Peyer's patch (tissue), 4 donors: ENCODE measurements around the genes MTTP and C4orf54.

DNA sequence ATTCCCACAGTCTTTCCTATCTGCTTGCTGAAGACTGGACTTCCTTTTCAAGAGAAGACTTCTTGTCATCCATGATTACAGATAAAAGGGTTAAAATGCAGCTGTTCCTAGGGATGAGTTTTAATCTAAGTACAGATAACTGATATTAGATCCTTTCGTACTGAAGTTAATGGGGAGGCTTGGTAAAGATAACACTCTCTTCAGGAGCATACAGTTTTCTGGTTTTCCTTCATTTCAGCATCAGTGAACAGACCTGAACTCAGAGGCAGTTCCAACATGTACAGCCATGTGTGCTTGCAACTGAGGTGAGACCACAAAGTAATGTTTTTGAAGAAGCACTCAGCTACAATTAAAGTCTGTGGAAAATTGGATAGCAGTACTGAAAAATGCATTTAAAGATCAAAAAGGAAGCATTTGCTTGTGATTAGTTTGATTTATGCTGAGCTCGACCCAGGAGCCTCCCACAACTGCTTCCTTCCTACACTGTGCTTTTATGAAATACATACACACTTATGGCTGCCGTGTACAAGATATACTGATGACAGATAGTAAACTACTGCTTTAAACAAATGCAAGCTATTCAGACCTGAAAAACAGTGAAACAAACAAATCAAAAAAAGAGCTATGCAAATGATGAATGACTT is 68.2 kb downstream of the PDLIM5 start:
- PRO-cap = no peak
- RAMPAGE, long total RNA, 4 experiments = no peak in any of the 4 experiments

DNA sequence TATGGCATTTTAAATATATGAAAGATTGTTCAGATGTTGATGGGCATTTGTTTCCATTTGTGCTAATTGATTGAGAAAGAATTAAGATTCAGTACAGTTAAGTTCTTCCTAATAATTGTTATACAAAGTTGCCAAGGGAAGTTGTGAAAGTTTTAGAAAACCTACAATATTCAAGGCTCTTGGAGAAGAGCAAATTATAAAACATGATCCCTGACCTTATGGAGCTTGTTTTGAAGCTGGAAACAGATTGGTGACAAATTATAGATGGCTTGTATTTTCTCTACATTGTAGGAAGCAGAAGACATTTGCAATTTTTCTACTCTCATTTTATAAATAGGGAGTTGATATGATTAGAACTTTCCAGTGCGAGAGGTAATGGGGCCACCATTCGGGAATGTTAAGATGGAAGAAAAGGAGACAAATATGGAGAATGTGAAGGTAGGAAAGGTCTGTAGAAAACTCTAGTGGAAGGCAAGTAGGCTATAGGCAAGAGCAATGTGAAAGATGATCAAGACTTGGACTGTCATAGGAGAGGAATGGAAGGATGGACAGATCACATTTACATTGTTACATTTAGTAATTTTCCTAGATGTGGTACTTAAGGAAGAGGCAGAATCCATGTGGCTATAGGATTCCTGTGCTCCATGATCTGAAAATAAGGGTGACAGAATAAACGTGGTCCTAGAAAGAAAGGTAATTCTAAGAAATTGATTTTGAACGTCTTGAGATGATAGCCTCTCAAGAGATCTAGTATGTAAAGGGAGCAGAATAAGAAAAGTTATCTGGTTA is 69.3 kb downstream of the PDLIM5 start:
- PRO-cap = no peak
- RAMPAGE, long total RNA, 4 experiments = start-site peak on the plus strand in 1 of 4 experiments, centred at position 458 of the sequence, 17 reads per replicate

GRCh38 chr4:94526306-94526750 is 74.6 kb downstream of the PDLIM5 start:
- PRO-cap = no peak
- RAMPAGE, long total RNA, 4 experiments = no peak in any of the 4 experiments

DNA sequence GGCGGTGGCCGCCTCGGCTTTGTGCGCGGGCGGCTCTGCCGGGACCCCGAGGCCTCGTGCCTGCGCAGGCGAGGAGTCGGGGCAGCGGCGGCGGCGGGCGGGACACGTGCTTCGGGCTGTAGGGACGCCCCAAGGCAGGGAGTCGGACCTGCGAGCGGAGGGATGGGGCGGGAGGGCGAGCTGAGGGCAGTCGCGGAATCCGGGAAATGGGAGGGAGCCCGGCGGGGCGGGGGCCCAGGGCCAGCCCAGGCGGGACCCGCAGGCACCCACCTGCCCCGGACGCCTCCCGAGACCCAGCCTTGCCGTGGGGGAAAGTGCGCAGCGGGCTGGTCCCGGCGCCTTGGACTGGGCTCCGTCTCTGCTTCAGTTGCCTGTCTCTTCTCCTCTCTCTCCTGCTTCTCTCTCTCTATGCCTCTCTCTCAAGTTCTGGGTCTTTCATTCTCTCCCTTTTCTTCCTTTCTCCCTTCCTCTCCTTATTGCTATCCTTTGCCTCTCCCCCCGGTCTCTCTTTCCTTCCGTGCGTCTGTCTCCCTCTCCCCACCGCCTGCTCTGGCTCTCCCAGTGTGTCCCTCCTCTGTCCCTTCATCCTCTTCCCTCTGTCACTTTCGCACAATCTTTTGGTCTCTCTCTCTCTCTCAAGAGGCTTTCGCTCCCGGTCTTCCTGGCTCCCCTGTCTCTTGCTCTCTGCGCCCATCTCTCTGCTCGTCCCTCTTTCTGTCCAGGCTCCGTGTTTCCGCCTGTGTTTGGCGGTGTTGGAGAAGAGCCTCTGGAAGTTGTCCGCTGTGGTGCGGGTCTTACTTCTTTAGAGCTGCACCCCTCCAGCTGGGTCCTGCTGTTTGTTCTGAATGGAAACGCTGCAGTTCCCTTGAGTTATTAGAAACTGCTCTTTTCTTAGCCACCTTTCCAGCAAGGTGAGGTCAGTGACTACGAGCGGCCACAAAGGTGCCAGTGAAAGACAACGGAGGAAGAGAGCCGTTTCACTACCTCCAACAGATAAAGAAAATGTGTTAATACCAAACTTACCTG is 862 bp downstream of the BMPR1B start:
- PRO-cap = no peak
- RAMPAGE, long total RNA, 4 experiments = no peak in any of the 4 experiments

DNA sequence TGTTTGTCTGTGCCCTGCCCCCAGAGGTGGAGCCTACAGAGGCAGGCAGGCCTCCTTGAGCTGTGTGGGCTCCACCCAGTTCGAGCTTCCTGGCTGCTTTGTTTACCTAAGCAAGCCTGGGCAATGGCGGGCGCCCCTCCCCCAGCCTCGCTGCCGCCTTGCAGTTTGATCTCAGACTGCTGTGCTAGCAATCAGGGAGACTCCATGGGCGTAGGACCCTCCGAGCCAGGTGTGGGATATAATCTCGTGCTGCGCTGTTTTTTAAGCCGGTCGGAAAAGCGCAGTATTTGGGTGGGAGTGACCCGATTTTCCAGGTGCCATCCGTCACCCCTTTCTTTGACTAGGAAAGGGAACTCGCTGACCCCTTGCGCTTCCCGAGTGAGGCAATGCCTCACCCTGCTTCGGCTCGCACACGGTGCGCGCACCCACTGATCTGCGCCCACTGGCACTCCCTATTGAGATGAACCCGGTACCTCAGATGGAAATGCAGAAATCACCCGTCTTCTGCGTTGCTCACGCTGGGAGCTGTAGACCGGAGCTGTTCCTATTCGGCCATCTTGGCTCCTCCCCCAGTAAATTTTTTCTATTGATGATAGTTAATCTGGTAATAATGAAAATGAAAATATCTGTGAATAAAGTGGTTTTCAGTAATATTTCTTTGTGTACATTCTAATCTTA is 83.6 kb downstream of the BMPR1B start:
- PRO-cap = no peak
- RAMPAGE, long total RNA, 4 experiments = no peak in any of the 4 experiments

GRCh38 chr4:95544572-95545399 is 4.0 kb downstream of the UNC5C start:
- PRO-cap = no peak
- RAMPAGE, long total RNA, 4 experiments = no peak in any of the 4 experiments

GRCh38 chr4:98226272-98226909 is 34.8 kb upstream of the RAP1GDS1 start:
- PRO-cap = no peak
- RAMPAGE, long total RNA, 4 experiments = no peak in any of the 4 experiments

DNA sequence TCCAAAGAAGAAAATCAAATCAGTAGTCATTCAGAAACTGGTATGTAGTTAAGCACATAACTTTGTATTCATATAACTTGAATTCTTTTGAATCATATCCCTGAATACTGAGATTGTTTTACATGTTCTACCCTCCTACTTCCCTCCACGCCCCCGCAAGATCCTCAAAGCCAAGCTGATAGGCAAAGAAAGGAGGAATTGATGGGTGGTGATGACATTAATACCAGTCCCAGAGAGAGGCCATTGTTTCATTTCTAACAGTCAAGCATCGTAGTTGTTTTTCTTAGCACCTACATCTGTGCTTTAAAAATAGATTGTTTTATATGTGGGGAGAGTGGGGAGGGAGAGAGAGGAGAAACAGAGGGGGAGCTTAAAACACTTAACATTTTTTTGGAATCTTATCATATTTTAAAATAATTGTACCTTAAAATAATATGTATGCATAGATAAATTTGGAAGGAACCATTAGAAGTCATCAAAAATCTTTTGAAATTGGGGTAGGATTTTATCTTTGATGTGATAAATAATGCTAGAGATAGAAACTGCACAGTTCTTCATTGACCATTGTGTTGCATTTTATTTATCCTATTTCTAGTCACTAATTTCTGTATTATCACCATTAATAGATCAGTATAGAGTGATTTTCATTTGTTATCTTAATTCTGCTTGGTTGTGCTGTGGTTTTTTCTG is 32.5 kb downstream of the RAP1GDS1 start:
- PRO-cap = no peak
- RAMPAGE, long total RNA, 4 experiments = no peak in any of the 4 experiments

- PRO-cap = no peak
- RAMPAGE, long total RNA, 4 experiments = no peak in any of the 4 experiments
These were observed 135.4 kb downstream of the TSPAN5 start for GRCh38 chr4:98523030-98523413.

GRCh38 chr4:98659500-98659924 is 1.1 kb upstream of the TSPAN5 start:
- PRO-cap = bidirectional peak, plus-strand start at chr4:98659692, minus-strand start at chr4:98659664
- RAMPAGE, long total RNA, 4 experiments = no peak in any of the 4 experiments

GRCh38 chr4:99574002-99574411 is 617 bp upstream of the MTTP start:
- PRO-cap = no peak
- RAMPAGE, long total RNA, 4 experiments = no peak in any of the 4 experiments

DNA sequence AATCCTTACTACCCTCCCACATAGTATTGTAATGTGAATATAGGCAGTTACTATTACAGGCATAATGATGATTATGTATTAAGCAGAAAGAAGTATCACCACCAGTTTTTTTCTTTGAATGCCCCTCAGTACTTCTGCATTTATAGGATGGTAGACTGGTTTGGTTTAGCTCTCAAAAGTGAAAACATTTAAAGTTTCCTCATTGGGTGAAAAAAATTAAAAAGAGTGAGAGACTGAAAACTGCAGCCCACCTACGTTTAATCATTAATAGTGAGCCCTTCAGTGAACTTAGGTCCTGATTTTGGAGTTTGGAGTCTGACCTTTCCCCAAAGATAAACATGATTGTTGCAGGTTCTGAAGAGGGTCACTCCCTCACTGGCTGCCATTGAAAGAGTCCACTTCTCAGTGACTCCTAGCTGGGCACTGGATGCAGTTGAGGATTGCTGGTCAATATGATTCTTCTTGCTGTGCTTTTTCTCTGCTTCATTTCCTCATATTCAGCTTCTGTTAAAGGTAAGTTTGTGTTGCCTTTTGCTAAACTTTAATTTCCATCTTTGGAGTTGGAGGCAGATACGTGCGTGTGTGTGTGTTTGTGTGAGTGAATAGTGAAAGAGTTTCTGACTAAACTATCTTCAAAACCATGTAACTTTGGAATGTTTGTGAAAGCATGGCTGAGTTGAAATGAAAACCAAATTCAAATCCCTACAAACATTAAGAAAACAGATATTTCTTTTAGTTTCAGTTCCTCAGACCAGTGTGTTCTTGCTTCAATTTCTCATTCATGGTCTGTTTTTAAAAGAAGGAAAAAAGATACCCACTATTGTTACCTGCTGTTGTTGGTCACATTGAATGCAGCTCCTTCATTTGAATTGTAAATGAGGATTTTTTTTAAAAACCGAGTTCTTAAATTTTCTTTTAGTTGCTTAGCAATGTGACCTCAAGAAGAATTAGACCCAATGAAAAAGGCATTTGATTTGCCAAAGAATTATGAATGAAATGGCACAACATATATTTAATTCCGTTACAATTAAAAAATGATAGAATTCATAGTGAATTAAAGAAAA is at the start of gene MTTP:
TSS of gene MTTP (plus strand) at position 367 of the 1,064 bp plus-strand sequence.
- PRO-cap = unidirectional peak, plus-strand start at position 423 of the sequence
- RAMPAGE, long total RNA, 4 experiments = start-site peak on the plus strand in 3 of 4 experiments, centred at positions 389 to 492 of the sequence, 46 to 1,023 reads per replicate

GRCh38 chr4:99657680-99657962 is at the start of gene C4orf54:
Gene C4orf54, minus strand, starts transcription at chr4:99657828.
- PRO-cap = no peak
- RAMPAGE, long total RNA, 4 experiments = no peak in any of the 4 experiments

GRCh38 chr4:99821826-99822421 is 5.3 kb downstream of the DAPP1 start:
- PRO-cap = no peak
- RAMPAGE, long total RNA, 4 experiments = no peak in any of the 4 experiments

DNA sequence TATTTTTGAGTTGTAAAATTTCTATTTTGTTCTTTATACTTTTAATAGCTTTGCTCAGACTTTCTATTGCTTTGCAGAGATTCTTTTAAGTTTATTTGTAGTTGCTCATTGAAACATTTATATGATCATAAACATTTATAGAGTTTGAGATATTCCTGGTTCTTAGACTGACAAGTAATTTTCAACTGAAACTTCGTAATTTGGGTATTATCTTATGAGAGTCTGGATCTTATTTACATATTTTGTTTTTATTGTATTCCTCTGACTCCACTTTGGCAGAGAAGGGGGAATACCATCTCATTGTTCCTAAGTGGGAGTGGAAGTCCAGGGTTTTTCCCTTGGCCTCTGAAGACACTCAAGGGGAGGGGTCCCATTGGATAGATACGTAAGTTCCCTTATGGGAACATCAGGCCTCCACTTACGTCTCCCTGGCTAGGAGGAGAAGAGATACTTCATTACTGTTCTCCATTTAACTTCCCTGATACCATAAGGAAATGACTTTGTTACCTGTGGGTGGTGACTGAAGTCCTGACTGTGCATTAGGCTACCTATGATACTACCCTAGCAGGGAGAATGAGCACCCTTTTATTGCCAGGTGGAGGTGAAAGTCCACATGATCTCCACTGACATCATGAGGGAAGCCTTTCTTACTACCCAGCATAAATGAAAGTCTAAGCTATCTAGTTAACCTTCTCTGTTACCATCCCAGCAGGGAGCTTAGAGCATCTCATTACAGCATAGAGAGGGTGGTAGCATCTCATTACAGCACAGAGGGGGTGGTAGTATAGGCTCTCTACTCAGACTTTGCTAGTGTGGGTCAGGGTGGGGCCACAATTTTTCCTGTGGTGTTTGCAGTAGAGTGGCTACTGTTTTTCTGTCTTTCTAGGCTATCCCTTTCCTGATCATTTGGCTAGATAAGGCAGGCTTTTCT is 24.3 kb upstream of the LAMTOR3 start:
- PRO-cap = bidirectional peak, plus-strand start at position 626 of the sequence, minus-strand start at position 558 of the sequence
- RAMPAGE, long total RNA, 4 experiments = no peak in any of the 4 experiments

DNA sequence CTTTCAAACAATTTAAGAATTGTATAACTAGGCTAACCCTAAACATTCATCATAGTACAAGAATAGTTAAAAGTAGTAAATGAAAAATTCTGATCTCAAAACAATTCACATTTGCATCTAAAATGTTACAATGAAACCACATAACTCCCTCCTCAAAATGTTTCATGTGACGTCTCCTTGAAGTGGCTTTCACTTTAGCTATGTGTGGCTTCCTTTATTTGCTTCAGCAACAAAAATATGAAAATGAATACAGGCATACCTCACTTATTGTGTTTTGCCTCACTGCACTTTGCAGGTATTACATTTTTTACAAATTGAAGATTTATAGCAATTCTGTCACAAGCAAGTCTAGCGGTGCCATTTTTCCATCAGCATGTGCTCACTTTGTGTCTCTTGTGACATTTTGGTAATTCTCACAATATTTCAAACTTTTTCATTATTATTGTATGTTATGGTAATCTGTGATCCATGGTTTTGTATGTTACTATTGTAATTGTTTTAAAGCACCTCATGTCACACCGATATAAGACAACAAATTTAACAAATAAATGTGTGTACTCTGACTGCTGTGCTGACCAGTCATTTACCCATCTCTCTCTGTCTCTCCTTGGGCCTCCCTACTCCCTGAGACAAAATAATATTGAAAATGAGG is 18.9 kb downstream of the PPP3CA start:
- PRO-cap = no peak
- RAMPAGE, long total RNA, 4 experiments = no peak in any of the 4 experiments

- PRO-cap = no peak
- RAMPAGE, long total RNA, 4 experiments = no peak in any of the 4 experiments
These were observed 61.3 kb upstream of the NFKB1 start for GRCh38 chr4:102439885-102440266.

GRCh38 chr4:102442138-102442551 is 59.0 kb upstream of the NFKB1 start:
- PRO-cap = no peak
- RAMPAGE, long total RNA, 4 experiments = no peak in any of the 4 experiments

DNA sequence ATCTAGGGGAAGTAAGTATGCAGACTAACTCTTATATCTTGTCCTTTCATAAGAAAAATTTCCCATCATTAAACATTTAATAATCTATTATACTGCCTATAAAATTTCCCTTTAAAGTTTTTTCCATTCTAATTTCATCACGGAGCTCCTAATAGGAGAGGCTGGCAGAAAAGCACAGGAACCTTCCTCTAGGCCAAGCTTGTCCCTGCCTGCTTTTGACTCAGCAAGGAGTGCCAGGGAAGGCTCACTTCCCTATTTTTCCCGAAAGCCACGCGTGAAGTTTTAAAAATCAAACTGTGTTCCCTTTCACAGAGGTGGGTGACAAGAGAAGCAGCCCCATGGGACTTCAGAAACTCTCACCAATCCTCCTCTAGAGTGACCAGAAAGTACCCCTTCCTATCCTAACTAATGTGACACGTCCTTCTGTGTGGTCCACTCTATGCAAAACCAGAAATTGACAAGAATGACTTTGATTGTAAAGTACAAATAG is 41.8 kb downstream of the NFKB1 start:
- PRO-cap = no peak
- RAMPAGE, long total RNA, 4 experiments = no peak in any of the 4 experiments

- PRO-cap = no peak
- RAMPAGE, long total RNA, 4 experiments = start-site peak on the plus strand in 1 of 4 experiments, at chr4:102585726-102585884 at its widest, 5 to 6 reads per replicate
These were observed 84.6 kb downstream of the NFKB1 start for GRCh38 chr4:102585513-102586476.